Measurements from ENCODE around the genes MAGI1 and TAFA1.

- PRO-cap, 3 experiments: no peak in any of the 3 experiments
- RAMPAGE, long total RNA, 4 experiments: no peak in any of the 4 experiments
- RRBS: no CpG with 5 or more reads among the region's 3 CpGs
Observed at GRCh38 chr3:64867003-64867634, 179.3 kb upstream of the ADAMTS9 start.

DNA sequence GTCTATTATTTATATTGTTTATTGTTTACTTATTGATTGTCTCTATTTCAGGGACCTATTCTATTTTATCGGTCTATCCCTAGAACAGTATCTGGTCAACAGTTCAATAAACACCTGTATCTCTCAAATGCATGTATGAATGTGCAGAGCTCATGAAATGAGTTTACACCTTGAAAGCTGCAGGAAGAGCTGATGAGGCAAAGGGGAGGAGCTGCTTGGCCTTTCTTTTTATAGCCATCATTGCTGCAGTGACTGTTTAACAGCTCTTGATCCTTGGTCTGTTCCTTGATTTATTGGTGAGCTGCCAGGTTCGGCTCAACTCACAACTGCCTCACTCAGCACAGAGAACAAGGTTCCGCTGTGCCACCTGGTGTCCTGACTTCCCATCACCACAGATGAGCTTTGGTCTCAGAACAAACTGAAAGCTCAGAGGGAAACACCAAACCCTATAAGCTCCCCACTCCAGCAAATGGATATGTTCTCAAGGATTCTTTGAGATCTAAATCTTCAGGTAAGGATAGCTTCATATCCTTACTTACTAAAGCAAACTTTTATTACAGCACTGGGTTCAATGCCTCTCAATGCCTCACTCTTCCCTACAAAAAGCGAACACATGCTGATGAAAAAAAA, 626.1 kb downstream of the MAGI1 start:
- PRO-cap, 3 experiments: no peak in any of the 3 experiments
- RAMPAGE, long total RNA, 4 experiments: no peak in any of the 4 experiments
- RRBS: no CpG with 5 or more reads among the region's 4 CpGs

- PRO-cap, 3 experiments: no peak in any of the 3 experiments
- RAMPAGE, long total RNA, 4 experiments: no peak in any of the 4 experiments
- RRBS: no CpG with 5 or more reads among the region's 6 CpGs
Observed at GRCh38 chr3:65466485-65467693, 571.8 kb downstream of the MAGI1 start.

DNA sequence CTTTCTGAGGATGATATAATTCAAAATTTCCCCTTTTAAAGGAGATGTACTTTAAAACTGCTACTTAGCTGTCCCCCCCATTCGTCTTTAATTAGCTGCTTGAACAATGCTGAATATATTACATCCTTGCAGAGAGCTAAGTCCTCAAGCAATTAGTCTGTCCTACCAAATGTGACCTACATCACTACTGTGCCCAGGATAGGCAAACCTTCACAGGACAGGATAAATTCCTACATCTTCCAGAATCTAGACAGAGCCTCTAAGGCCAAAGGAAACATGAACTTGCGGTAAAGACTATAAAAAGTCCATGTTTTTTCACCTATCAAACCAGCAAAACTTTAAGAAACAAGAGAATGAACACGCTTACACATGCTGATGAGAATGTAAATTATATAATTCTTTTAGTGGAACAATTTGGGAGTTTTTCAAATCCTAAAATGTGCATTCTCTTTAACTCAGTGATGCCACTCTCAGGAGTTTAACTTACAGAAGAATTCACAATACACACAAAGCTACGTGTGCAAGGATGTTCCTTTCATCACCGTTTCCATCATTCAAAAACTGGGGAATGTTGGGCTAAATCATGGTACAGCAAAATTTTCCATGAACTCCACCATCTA, 448.1 kb downstream of the MAGI1 start:
- PRO-cap, 3 experiments: no peak in any of the 3 experiments
- RAMPAGE, long total RNA, 4 experiments: no peak in any of the 4 experiments
- RRBS: no CpG with 5 or more reads among the region's 5 CpGs

GRCh38 chr3:65714037-65714601, 324.6 kb downstream of the MAGI1 start:
- PRO-cap, 3 experiments: no peak in any of the 3 experiments
- RAMPAGE, long total RNA, 4 experiments: no peak in any of the 4 experiments
- RRBS: no CpG with 5 or more reads among the region's 8 CpGs

DNA sequence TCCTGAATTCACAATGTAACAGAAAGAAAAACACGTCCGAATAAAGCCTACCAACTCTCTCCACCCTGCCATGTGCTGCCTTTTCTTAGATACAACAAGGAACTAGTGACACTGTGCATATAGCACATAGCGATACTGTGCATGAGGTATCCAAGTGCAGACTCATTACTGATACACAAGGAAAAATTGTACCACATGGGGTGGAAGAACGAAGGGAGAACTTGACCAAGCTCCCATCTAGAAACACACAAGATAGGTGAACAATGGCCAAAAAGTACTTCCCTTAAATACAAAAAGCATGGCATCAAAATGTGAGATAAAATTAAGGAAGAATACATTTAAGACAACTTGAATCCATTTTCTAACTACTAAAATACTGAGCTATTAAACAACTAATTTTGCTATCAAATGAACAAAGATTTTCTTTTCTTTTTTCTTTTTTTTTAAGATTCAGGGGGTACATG, 154.5 kb downstream of the MAGI1 start:
- PRO-cap, 3 experiments: no peak in any of the 3 experiments
- RAMPAGE, long total RNA, 4 experiments: no peak in any of the 4 experiments
- RRBS: no CpG with 5 or more reads among the region's 4 CpGs

GRCh38 chr3:65936764-65937762, 101.7 kb downstream of the MAGI1 start:
- PRO-cap, 3 experiments: no peak in any of the 3 experiments
- RAMPAGE, long total RNA, 4 experiments: no peak in any of the 4 experiments
- RRBS: no CpG with 5 or more reads among the region's 7 CpGs

- PRO-cap, 3 experiments: no peak in any of the 3 experiments
- RAMPAGE, long total RNA, 4 experiments: no peak in any of the 4 experiments
- RRBS: no CpG with 5 or more reads among the region's 9 CpGs
Observed at GRCh38 chr3:65964161-65965322, 74.2 kb downstream of the MAGI1 start.

DNA sequence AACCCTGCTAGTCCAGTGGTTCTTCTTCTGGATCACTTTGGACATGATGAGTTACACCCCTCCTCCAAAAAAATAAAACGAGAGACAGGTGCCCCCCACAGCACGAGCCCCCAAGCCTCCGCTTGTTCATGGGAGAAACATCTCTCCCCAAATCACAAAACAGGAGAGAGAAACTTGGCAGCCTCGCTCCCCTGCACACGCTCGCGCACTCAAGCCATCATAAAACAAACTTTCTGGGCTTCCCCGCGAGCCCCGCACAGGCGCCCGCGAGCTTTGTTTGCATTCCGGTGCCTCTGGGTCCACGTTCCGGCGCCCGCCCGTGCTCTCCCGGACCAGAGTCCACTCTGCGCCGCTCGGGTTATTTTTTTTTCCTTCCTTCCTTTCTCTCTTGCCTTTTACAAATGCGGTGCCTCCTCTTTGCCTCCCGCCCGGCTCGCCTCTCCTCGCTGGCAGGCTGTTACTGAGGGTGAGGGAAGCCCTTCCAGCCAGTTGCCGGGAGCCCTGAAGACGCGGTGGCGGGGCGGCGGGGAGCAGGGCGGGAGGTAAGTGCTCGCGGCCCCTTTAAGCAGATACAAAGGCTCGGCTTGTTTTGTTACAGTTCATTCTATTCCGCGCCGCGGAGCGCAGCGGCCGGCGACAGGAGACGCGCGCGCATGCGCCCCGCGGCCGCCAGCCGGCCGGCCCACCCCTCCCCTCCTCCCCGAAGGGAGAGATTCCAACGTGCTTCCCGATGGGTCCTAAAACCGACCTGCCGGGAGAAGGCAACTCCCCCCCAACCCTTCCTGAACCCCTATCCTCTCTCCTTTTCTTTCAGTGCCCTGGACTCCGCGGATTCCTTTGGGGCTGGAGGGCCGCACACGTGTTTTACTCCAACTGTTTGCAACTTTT, at the start of gene MAGI1:
TSS of gene MAGI1 (minus strand) at position 655 of the 888 bp plus-strand sequence.
- PRO-cap, 3 experiments: peak in 3 of 3 experiments; most common plus-strand start position 282 of the sequence (in 3); most common minus-strand start position 211 of the sequence (in 3)
- RAMPAGE, long total RNA, 4 experiments: start-site peak on the minus strand in 3 of 4 experiments, centred at positions 524 to 627 of the sequence, 22 to 313 reads per replicate
- RRBS: 2% methylated on average over 27 of the region's 65 CpGs

DNA sequence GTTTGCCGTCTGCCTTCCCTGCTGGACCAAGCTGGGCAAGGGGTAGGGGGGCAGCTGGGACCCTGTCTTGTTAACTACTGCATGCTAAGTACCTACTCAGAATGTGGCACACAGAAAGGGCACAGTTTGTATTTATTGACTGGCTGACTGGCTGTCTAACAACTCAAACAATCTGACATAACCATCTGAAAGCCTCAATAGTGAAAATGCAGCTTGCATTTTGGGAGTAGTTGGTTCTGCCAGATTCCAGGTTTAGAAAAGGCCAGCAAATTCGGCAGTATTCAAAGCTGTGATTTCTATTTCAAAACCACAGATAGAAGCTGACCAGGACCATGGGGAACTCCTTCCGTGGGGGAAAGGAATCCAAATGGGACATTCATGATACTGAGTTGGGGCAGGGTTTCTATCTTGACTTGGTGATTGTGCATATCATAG, 16.7 kb upstream of the MAGI1 start:
- PRO-cap, 3 experiments: no peak in any of the 3 experiments
- RAMPAGE, long total RNA, 4 experiments: no peak in any of the 4 experiments
- RRBS: no CpG with 5 or more reads among the region's 3 CpGs

DNA sequence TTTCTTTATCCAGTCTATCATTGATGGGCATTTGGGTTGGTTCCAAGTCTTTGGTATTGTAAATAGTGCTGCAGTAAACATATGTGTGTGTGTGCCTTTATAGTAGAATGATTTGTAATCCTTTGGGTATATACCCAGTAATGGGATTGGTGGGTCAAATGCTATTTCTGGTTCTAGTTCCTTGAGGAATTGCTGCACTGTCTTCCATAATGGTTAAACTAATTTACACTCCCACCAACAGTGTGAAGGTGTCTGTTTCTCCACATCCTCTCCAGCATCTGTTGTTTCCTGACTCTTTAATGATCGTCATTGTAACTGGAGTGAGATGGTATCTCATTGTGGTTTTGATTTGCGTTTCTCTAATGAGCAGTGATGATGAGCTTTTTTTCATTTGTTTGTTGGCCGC, 86.1 kb downstream of the SLC25A26 start:
- PRO-cap, 3 experiments: no peak in any of the 3 experiments
- RAMPAGE, long total RNA, 4 experiments: no peak in any of the 4 experiments
- RRBS: no CpG with 5 or more reads among the region's 3 CpGs

DNA sequence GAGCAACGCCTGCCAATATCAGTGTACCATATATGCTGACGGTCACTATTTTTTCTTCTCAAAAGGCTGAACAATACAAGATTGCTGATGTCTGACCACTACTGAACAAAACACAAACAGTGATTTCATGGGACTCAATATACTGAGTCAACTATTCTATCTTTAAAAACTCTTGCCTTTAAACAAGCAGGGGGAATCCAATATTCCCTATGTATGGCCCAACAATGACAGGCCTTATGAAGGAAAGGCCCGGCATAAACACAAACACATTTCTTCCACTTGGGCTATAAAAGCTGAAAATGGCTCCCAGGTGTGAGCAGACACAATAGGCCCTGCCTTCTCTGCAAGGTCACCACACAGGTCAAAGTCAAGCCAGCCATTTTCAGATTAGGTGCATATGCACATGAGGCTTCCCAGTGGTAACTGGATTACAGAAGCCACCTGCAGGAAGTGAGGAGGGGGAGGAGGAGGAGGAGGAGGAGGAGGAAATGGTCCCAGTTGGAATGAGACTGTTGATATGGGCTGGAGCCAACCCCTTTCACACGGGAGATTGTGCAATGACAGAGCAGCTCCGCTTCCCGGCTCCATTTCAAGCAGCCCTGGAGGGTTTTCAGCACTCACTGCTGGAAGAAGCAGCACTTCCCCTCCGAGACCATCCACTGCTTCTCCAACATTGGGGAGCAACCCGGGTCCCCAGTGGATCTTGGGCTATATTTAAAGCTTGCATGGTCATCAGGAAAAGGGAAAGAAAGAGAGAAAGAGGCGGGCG, 58.6 kb downstream of the LRIG1 start:
- PRO-cap, 3 experiments: no peak in any of the 3 experiments
- RAMPAGE, long total RNA, 4 experiments: no peak in any of the 4 experiments
- RRBS: 3% methylated on average over 2 of the region's 10 CpGs

DNA sequence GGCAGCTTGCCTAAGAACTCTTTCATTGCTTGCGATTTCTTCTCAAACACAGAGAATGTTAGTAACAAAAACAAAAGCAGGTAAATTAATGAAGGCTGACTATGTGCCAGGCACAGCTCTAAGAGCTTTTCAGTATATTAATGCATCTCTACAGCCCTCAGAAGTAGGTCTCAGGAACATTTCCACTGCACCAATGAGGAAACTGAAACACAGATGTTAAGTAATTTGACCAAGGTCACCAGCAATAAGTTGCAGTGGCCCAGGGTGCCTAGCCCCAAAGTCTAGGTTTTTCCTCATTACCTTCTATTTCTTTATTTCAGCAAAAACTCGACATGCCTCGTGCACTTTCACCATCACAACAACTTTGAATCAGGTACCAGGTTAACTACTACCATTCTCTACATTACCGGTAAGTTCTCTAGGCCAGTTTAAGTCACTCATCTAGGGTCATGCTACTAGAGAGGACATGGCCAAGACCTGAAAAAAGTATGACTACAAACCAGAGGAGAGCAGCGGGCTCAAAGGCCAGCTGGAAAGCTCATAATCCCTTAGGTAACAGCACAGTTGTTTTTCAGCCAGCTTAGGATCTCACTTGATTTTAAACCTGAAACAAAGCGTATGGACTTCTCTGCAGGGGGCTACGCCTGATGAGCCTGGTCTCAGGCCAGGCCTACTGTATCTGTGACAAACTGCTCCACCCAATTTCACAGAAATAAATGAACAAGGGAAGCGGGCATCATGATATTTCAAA, 47.4 kb downstream of the LRIG1 start:
- PRO-cap, 3 experiments: no peak in any of the 3 experiments
- RAMPAGE, long total RNA, 4 experiments: no peak in any of the 4 experiments
- RRBS: no CpG with 5 or more reads among the region's 8 CpGs

DNA sequence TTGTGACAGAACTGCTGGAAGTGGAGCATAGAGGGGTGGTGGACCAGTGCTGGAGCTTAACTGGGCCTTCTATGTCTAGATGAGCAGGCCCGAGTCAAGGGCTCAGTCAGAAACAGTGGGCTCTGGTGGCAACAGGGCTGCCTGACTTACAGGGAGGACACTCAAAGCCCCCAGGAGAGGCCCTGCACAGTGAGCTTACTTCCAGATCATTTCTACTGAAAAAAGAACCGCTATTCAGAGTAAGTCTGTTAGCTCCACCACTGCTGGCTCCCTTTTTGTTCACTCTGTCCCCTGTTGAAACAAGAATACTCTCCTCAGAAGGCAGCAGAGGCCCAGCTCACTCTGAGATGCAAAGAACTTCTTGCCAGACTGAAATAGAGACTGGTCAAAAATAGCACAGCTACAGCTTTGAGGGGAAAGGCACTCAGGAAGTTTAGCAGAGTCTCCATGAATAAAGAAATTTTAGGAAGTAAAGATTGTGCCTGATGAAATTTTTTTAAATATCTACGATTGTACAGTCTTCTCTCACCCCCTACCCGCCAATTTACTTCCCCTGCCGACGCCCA, 46.8 kb downstream of the LRIG1 start:
- PRO-cap, 3 experiments: no peak in any of the 3 experiments
- RAMPAGE, long total RNA, 4 experiments: no peak in any of the 4 experiments
- RRBS: no CpG with 5 or more reads among the region's 6 CpGs

DNA sequence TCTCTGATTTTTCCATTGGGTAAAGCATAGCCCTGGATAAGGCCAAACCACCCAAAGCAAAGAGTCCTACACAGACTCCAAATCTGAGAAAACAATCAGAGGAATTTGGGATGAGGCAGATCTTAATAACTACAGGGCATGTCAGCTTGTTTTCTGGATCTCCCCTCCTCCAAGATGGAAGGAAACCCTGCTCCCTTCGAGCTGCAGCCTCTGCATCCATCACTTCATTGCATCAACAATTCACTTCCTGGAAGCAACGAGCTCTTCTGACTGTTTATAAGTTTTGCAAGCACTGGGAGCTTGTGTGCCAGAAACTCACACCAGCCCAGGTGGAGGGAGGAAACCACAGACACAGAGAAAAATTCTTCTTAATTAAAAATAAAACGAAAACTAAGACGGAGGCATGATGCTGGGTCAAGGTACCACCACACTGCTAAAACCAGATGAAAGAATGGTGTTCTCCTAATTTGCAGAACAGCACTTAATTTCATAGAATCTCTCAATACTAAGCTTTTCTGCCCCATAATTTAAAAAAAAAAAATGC, 10.6 kb downstream of the LRIG1 start:
- PRO-cap, 3 experiments: no peak in any of the 3 experiments
- RAMPAGE, long total RNA, 4 experiments: no peak in any of the 4 experiments
- RRBS: no CpG with 5 or more reads among the region's 4 CpGs

DNA sequence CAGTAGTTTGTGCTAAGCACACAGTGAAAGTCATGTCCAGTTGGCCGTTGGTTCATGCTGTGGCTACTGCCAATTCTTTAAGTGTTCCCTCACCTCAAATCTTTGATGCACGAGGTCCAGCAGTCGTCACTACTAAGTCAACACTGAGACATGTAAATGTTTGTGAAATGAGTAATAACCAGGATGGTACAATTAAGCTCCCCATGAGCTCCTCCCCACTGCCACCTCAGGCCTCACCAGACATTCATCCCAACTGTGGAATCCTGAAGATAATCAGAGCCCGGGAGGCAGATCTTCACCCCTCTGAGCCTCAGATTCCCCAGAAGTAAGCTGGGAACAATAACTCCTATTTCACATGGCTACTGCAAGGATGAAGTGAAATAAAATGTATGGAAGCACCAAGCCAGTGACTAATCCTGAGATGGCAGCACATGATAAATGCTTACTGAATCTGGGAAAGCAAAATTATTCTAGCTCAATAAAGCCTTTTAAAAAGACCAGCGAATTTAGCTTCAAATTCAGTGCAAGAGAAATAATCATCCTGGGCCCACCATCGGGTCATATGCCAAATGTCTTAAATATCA, 6.8 kb downstream of the SUCLG2 start:
- PRO-cap, 3 experiments: no peak in any of the 3 experiments
- RAMPAGE, long total RNA, 4 experiments: no peak in any of the 4 experiments
- RRBS: no CpG with 5 or more reads among the region's 6 CpGs

DNA sequence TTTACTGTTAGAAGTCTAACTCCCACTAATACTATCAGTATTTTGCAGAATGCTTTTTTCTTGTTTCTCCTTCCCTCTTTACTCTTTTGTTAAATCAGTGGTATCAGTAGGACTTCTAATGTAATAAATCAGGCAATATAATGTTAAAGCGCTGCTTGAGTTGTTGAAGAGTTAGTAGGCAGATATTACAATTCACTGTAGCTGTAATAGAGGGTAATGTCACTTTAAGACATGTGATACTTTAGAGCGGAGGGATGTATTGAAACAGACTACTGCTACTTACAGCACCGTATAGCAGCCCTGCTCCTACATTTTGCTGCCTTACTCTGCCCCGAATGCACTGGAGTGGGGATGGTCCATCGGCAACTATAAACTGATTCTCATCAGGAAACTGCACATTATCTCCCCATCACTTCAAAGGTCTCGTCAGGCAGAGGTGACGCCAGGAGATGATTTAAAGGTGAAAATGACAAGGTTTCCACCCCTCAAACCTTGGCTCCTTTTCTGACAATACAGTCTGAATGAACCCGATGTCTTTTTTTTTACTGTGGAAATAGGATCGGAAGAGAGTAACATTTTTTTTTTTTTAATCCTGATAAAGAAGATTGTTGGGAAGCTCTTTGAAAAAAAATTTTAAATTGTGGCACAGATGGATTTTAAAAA, at the start of gene TAFA1:
TSS of gene TAFA1 (plus strand) at position 267 of the 663 bp plus-strand sequence.
- PRO-cap, 3 experiments: no peak in any of the 3 experiments
- RAMPAGE, long total RNA, 4 experiments: start-site peak on the plus strand in 1 of 4 experiments, centred at position 246 of the sequence, 73 reads per replicate
- RRBS: no CpG with 5 or more reads among the region's 9 CpGs

DNA sequence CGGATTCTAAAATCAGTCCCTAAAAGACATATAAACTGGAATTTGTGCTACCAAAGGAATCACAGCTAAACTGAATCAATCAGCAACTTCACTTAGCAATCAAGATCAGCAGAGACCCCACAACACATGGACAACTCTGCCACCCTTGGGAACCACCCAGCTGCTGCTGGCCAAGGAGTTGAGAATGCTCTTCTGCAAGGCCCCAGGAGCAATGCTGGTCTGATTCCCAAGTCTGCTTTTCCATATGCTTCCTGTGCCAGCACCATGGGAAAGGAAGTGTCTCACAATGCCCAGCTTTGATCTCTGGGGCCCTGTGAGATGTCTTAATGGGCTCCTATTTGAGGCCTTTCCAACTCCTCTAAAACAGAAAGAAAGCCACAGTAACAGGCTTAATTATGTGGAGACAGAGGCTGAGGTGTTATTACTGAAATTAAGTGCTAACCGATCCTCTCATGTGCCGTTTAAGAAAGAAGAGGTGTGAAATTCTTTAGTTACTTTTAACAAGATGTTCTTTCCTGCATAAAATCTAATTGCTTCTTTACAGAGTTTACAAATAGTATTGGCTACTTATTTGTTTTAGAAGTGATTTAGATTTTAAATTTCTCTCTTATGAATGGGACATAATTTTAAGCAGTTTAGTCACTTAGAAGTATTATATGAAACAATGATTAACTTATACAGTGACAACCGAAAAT, 4.5 kb downstream of the EOGT start:
- PRO-cap, 3 experiments: no peak in any of the 3 experiments
- RAMPAGE, long total RNA, 4 experiments: no peak in any of the 4 experiments
- RRBS: no CpG with 5 or more reads among the region's 4 CpGs

DNA sequence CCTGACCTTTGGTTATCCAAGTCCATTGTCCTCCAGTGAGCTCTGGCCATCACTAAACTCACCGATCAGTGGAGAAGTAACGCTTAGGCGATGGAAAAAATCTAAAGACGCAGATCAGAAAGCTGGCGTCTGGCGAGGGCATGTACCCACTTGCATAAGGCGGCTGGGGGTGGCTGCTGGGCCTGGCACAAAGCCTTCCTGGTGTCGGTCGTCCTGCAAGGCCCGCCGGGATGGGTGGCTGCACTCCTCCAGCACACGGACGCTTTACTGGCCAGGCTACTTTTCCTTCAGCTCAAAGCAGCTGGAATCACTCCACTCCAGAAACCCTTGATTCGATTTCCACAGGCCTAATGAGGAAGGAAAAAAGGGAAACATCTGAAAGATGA, 1.0 kb downstream of the EOGT start:
- PRO-cap, 3 experiments: peak in 3 of 3 experiments; most common plus-strand start position 112 of the sequence (in 1); most common minus-strand start position 269 of the sequence (in 2)
- RAMPAGE, long total RNA, 4 experiments: no peak in any of the 4 experiments
- RRBS: no CpG with 5 or more reads among the region's 14 CpGs

DNA sequence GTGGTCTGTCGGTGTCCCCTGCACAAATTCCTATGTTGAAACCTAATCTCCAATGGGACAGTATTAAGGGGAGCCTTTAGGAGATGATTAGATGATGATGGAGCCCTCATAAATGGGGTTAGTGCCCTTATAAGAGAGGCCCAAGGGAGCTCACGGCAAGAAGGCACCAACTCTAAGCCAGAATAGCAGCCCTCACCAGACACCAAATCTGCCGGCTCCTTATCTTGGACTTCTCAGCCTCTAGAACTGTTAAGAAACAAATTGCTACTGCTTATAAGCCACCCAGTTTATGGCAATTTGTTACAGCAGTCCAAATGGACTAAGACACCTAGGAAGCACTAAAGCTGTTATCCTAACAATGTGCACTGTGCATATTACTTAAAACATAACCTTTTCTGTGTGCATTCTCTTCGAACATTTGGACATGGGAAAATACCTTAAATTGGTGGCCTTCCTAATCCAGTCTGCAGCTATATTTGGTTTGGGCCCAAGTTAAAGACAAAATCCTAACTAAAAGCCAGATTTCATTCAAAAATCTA, 761 bp upstream of the TMF1 start:
- PRO-cap, 3 experiments: no peak in any of the 3 experiments
- RAMPAGE, long total RNA, 4 experiments: no peak in any of the 4 experiments
- RRBS: no CpG with 5 or more reads among the region's 4 CpGs

Measured in adrenal gland (tissue), 7 donors.